ENCODE measurements around a stretch of chr10.

DNA sequence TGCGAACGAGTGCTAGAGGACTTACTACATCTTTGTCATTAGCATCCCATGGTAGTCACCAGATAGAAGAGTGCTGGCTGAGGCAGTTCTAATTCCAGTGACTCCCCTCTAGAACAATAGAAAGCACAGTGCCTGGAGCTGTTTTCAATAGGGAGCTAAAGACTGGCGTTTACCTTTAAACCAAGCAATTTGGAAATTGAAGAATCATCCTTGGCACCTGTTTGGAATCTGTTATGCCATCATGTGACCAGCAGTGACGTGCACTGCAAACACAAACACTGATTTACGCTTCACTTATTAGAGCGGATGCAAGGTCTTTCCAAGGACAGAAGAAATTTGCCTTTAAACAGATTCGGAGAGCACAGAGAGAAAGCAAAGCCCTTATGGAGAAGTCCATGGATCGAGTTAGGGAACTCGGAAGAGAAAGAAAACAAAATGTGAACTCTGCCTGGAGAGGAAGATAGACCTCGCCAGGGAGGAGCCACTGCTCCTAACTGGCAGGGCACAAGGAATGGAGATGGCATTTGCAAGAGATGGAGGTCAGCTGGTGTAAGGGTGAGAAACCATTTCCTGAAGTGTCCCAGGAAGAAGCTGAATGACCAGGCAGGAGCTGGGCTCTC, 97.9 kb downstream of the CUBN start:
- PRO-cap: no peak
- RAMPAGE, long total RNA: no peak
- RRBS: no CpG with 5 or more reads among the region's 10 CpGs

- PRO-cap: no peak
- RAMPAGE, long total RNA: no peak
- RRBS: no CpG with 5 or more reads among the region's 10 CpGs
These were observed 13.1 kb upstream of the VIM start for GRCh38 chr10:17214687-17215695.

- PRO-cap: no peak
- RAMPAGE, long total RNA: no peak
- RRBS: no CpG with 5 or more reads among the region's 14 CpGs
These were observed 11.6 kb upstream of the VIM start for GRCh38 chr10:17215956-17217391.

- PRO-cap: no peak
- RAMPAGE, long total RNA: no peak
- RRBS: no CpG with 5 or more reads among the region's 6 CpGs
These were observed 3.2 kb downstream of the VIM start for GRCh38 chr10:17231137-17231793.

- PRO-cap: no peak
- RAMPAGE, long total RNA: no peak
- RRBS: no CpG with 5 or more reads among the region's 15 CpGs
These were observed 7.2 kb downstream of the VIM start for GRCh38 chr10:17234937-17235985.

DNA sequence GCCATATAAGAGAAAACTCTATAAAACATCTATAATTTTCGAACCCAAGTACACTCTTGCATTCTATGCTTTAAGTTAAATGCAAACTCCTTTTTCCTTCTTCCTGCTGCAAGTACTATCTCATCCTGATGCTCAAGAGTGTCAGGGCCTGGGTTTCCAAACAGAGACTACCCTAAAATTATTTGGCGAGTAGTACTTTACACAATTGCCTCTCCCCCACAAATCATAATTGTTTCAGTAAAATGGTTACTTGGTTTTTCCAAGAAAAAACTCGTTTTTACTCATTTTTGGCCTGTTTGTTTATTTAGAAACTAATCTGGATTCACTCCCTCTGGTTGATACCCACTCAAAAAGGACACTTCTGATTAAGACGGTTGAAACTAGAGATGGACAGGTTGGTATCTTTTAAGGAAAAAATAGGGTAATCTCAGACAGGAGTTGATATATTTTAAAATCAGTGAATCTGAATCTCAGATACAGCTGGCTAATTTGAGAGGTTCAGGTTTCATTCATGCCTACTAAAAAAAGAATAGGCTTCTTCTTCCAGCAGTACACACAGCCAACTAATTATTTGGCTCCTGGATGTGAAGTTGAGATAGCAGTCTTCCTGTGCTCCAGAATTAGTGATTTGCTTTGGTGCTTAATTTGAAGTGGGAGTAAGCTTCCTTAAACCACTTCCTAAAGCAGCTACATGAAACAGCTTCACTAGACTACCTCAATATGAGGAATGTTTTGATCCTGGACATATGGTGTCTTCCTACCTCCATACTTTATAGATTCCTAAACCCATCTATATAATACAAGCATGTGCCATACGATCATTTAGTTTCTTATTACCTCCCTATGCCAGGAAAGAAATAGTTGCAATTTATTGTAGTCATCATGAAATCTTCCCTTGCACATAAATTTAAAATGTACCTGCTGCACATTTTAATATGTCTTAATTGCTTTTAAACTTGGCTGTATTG, 8.2 kb downstream of the VIM start:
- PRO-cap: no peak
- RAMPAGE, long total RNA: no peak
- RRBS: no CpG with 5 or more reads among the region's 5 CpGs

- PRO-cap: no peak
- RAMPAGE, long total RNA: no peak
- RRBS: no CpG with 5 or more reads among the region's 25 CpGs
These were observed 67.7 kb downstream of the ST8SIA6 start for GRCh38 chr10:17386454-17387258.

DNA sequence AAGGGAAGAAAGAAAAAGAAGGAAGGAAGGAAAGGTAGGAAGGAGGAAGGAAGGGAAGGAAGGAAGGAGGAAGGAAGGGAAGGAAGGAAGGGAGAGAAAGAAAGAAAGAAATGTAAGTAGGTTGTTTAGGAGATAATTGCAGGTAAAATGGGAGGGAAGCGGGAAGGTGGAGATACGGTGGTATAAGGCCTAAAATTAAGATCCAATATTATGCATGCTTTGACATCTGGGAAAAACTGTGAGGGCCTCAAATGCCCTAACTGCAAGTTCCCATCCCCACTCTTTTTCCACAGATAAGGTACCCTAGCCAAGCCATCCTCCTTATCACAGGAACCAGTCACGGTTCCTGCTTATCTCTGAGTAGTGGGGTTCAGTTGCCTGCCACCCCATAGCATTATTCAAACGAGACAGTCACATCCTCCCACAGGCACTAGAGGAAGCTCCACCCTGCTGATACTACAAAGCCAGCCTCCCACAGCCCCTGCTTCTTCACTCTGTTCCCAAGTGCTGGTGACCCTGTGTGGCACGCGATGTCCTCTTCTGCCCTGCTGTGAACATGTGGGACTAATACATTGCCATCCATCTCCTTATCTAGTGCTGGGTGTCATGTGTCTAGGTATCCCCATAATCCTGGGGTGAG, 28.6 kb downstream of the ST8SIA6 start:
- PRO-cap: no peak
- RAMPAGE, long total RNA: no peak
- RRBS: no CpG with 5 or more reads among the region's 6 CpGs

DNA sequence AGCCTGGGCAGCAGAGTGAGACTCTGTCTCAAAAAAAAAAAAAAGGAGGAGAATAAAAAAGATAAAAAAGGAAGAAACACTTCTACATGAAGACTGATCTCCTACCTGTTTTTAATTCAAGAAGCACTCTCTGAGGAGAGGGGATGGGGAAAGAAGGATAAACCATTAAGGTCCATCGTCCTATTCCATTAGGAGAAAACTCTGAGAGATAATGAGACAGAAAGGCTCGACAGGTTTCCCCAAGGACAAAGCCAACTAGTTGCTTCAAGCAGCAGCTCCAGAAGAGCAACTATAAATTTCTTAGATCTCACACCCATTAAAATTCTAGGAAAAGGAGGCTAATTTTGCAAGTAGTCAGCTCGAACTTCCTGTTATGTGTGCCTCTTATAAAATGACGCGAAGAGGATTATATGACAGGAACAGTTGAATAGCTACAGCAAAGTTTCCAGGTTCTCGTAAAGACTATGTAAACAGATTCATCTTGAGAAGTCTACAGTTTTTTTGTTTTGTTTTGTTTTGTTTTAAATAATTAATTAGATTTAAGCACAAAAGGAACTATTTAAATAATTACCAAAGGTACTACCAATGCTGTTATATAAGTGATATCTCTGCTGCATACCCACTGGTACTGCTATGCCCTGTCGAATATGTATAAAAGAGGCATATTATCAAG, 52.0 kb upstream of the ST8SIA6 start:
- PRO-cap: no peak
- RAMPAGE, long total RNA: no peak
- RRBS: no CpG with 5 or more reads among the region's 7 CpGs

DNA sequence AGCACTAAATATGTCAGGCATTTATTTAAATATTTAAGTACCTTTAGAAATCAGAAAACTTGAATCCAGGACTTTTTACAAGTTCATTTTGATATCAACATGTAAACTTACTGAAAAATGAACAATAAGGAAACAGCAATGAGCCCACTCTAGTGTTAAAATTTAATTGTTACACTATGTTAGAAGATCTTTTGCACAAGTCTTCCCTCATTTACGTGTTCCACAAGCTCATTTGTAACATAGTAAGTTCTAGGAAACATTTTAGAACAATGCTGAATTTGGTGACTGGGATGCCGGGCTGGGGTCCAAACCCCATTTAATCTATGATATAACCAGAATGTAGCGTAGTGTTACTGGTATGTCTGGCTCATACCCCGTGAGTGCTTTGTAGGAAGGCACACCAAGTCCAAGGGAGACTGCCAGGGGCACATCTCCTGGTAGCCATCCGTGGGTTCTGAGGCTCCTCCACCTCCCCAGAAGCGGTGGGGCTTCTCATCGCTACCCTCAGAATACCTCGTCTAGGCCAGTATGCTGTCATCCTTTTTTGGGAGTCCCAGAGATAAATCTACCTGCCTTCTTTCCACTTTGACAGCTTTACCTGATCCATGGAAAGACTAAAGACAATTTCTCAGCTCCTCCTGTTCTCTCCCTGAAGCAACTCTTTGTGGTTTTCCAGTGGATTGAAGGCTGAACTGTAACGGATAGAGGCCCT, 21.3 kb upstream of the TMEM236 start:
- PRO-cap: no peak
- RAMPAGE, long total RNA: no peak
- RRBS: no CpG with 5 or more reads among the region's 9 CpGs

GRCh38 chr10:17735036-17735592, 16.9 kb upstream of the TMEM236 start:
- PRO-cap: no peak
- RAMPAGE, long total RNA: no peak
- RRBS: no CpG with 5 or more reads among the region's 9 CpGs

DNA sequence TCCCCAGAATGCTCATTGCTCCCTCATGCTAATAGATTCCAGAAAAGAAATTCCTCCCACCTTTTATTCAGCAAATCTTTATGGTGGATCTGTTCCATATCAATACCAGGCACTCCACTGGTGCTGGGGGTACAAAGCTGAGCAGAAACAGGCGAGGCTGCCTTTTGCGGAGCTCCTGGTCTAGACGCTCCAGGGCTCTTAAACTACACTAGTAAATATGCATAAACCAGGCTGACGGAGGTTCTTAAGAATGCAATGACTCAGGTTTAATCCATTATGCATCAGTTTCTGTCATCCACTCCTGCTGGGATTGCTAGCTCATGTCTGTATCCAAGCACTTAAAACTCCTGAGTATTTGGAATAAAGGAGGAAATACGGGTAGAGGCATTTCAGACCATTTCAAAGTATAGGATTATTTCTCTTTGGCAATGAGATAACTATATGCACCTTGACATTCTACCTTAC, 21.6 kb upstream of the MRC1 start:
- PRO-cap: no peak
- RAMPAGE, long total RNA: no peak
- RRBS: no CpG with 5 or more reads among the region's 5 CpGs

- PRO-cap: no peak
- RAMPAGE, long total RNA: no peak
- RRBS: no CpG with 5 or more reads among the region's 5 CpGs
These were observed 54.3 kb downstream of the MRC1 start for GRCh38 chr10:17863513-17863712.

GRCh38 chr10:18196898-18197442, 56.7 kb downstream of the CACNB2 start:
- PRO-cap: no peak
- RAMPAGE, long total RNA: no peak
- RRBS: no CpG with 5 or more reads among the region's 2 CpGs

GRCh38 chr10:18333560-18334091, 193.4 kb downstream of the CACNB2 start:
- PRO-cap: no peak
- RAMPAGE, long total RNA: no peak
- RRBS: no CpG with 5 or more reads among the region's 7 CpGs

DNA sequence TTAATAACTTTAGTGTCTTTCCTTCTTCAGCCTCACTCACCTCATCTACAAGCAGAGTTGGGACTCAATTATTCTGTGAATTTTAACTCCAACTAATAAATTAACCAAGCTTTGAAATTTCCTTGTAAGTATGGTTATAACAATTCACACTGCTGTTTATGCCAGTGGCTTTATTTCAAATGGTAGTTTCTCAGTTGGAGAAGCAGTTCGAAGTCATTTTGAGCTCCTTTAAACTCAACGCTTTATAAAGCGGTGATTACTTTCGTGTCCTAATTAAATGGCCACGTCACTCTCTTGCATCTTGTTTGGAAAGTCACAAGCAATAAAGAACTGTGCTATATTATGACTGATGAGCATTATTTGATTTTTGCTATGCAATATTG, 251.5 kb downstream of the NSUN6 start:
- PRO-cap: no peak
- RAMPAGE, long total RNA: no peak
- RRBS: no CpG with 5 or more reads among the region's 5 CpGs

GRCh38 chr10:18400356-18401414, 250.7 kb downstream of the NSUN6 start:
- PRO-cap: no peak
- RAMPAGE, long total RNA: no peak
- RRBS: 12% methylated on average over 3 of the region's 28 CpGs

DNA sequence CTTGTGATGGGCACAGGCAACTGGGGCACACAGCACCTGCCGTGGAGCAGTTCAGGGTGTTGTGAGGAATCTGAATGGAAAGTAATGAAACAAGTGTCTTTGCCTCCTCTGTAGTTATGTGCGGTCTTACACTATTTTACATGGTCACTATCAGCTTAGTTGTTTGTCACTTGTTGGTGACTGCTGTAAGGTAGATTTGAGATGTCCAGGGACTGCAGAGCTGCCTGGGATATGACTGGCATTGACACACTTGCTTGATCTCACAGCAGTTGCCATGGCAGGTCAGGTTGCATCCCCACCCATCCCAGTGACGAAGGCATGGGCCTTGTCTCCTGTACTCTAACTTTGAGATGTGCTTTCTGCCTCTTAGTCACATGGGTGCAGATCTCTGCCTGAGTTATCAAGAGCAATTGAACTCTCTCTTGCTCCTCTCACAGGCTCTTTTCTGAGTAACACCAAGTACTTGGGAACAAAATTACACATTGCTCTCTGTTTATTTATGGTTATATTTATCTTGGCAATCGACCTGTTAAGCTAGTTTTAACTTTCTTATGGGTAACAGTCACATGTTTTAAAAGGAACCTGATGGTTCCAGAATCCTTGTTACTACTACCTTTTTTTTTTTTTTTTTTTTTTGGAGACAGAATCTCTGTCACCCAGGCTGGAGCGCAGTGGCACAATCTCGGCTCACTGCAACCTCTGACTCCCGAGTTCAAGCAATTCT, 237.4 kb downstream of the NSUN6 start:
- PRO-cap: no peak
- RAMPAGE, long total RNA: no peak
- RRBS: no CpG with 5 or more reads among the region's 7 CpGs

DNA sequence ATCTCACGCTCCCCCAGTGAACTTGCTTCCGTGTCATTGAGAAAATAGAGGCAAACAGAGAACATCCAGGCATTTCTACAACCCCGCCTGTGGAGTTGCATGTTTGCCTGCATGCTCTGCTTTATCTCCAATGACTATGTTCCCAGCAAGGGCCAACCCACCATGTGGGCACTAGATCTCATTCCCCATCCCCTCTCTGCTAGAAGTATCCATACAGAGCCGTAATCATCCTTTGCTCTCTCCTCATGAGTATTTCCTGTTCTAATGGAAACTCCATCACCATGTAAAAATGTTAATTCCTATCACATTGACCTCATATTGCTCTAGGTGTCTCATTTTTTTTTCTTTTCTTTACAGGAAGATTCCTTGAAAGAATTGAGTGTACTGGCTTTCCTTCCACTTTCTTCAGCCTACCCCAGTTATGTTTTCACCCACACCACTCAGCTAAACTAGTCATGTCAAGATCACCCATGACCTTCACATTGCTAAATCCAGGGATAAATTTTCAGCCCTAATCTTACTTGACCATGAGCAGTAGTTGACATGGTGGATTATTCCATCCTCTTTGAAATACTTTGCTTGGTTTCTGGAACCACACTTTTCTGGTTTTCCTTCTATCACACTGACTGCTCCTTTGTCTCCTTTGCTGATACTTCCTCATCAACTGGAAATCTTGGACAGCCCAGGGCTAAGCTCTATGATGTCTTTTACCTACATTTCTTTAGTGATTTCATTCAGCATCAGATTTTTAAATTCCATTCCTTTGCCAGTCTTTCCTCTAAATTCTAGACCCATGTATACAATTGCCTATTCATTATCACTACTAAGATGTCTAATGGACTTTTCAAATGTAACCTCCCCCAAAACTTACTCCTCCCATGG, 131.8 kb downstream of the NSUN6 start:
- PRO-cap: no peak
- RAMPAGE, long total RNA: no peak
- RRBS: no CpG with 5 or more reads among the region's 4 CpGs

DNA sequence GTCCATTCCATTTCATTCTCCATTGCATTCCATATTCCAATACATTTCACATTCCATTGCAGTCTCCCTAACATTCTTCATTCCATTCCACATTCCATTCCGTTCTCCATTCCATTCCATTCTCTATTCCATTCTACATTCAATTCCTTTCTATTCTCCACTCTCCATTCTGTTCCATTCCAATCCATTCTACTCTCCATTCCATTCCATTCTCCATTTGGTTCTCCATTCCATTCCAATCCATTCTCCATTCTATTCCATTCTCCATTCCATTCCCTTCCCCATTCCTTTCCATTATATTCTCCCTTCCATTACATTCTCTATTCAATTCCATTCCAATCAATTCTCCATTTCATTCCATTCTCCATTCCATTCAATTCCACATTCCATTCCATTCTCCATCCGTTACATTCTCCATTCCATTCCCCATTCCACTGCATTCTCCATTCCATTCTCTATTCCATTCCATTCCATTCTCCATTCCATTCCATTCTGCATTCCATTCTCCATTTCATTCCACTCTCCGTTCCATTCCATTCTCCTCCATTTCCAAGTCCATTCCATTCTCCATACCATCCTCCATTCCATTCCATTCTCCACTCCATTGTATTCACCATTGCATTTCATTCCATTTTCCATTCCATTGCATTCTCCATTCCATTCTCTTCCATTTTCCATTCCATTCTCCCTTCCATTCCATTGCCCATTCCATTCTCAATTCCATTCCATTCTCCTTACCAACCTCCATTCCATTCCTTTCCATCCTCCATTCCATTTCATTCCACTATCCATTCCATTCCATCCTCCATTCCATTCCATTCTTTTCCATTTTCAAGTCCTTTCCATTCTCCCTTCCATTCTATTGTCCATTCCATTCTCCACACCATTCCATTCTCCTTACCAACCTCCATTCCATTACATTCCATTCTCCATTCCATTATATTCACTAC, 82.4 kb downstream of the NSUN6 start:
- PRO-cap: no peak
- RAMPAGE, long total RNA: no peak
- RRBS: no CpG with 5 or more reads among the region's 3 CpGs

All from lung (tissue), 4 donors.